Foreskin keratinocyte (primary cell): ENCODE measurements around a stretch of chr10.

DNA sequence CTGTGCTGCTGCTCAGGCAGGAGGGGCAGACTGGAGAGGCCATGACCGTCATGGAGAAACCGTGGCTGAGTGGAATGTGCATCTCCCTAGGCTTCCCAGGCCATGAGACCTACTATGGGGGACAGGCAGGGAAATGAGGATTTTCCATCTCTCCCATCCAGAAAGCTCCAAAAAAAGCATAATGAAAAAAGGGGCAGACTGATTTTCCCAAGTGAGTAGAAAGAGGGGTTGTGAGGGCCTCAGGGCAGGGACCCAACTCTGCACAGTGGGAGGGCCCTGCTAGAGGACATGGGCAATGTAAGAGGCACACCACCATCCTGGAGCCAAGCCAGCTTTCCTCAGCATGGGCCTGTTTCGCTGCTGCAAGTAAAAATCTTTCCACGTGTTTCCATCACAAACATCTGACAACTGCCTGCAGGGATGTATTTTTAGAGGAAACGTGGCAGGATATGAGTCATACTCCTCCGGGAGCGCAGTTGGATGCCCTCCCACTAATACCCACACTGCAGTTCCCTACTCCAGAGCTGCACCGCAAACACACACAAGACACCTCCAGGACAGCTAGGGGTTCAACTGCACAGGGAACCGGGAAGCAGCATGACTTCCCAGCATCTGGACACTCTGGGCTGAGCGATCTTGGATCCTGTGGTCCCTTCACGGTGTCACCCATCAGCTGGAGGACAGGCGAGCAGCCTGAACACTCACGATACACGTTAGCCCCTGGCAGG is 26.0 kb downstream of the PLAC9 start:
- RAMPAGE, total RNA: no peak

- RAMPAGE, total RNA: no peak
These were observed 35.5 kb downstream of the ANXA11 start for GRCh38 chr10:80169651-80170435.

GRCh38 chr10:80186231-80187192 is 18.8 kb downstream of the ANXA11 start:
- RAMPAGE, total RNA: no peak

DNA sequence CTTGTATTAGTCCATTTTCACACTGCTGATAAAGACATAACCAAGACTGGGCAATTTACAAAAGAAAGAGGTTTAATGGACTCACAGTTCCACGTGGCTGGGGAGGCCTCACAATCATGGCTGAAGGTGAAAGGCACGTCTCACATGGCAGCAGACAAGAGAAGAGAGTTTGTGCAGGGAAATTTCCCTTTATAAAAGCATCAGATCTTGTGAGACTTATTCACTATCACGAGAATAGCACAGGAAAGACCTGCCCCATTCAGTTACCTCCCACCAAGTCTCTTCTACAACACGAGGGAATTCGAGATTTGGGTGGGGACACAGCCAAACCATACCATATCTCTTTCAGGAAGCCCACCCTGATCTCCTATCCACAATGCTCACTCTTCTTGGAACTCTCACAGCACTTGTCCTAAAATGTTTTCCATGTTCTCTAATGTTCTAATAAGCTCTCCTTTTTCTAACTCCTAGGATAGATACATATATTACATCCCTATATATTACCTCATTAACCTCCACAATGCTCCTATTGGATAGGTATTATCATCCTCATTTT is 9.6 kb downstream of the ANXA11 start:
- RAMPAGE, total RNA: no peak

DNA sequence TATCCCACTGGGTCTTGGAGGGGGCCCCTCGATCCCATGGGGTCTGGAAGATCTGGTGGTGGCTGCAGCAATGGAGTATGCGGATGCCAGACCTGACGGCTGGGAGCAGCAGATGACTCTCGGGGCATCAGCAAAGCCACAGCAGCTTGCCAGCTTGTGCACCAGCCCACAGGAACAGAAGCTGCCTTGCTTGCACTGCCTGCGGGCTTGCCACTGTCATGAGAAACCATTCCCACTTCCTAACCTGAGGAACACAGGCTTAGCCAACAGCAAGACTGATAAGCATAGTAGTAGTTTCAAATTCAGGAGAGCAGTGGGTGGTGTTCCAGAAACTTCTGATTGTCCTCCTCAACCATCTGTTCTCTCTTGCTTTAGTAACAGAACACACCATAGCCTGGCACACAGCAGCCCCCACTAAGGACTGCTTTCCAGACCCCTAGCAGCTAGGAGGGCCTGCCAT is 7.4 kb downstream of the ANXA11 start:
- RAMPAGE, total RNA: no peak

GRCh38 chr10:80272690-80273494 is 16.6 kb downstream of the MAT1A start:
- RAMPAGE, total RNA: no peak

GRCh38 chr10:80287336-80287790 is 2.1 kb downstream of the MAT1A start:
- RAMPAGE, total RNA: no peak

DNA sequence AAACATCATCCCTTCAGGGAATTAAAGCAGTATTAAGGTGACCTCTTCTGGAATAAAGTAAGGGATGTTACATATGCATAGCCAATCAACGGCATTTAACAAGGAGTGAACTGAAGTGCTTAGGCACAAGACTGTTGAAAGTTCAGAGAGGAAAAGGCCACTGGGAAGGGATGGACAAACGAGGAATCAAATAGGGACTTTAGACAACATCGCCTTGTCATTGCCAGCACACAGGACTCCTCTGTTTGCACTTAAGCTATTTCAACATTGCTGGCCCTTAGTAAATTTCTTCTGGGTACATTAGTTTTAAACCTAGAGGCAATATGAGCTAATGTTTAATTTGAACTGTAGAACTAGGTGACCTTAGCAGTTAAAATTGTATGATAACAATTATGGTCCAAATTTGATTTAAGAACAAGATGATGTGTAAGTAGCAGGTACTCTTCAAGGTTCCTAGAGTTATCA is 1.4 kb upstream of the MAT1A start:
- RAMPAGE, total RNA: no peak

DNA sequence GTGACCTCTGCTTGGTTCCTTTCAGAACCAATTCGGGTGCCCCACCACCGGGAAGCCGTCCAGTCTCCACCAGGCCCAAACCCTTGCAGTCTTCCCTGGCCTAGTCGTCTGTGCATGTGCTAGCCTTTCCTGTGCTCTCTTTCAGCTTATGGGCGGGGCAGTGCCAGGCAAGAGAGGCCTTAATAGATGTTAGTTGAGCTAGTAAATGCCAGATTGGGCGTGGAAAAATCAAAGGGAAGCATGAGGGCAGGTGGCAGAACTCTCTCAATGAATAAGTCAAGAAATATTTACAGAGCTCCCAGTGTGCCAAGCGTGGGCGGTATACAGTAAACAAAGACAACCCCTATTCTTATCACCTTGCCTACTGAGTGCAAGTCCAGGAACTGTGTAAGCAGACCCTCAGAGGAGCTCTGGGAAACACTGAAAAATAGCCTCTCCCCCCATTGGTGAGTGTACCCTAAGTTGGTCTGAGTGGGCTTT is 1.1 kb downstream of the DYDC2 start:
- RAMPAGE, total RNA: no peak

- RAMPAGE, total RNA: no peak
These were observed 13.3 kb downstream of the PRXL2A start for GRCh38 chr10:80421600-80422199.

GRCh38 chr10:80487553-80488652 is 33.8 kb downstream of the TSPAN14 start:
- RAMPAGE, total RNA: no peak

GRCh38 chr10:80491379-80492103 is 37.4 kb downstream of the TSPAN14 start:
- RAMPAGE, total RNA: no peak

GRCh38 chr10:80497214-80498134 is 40.2 kb upstream of the SH2D4B start:
- RAMPAGE, total RNA: no peak

GRCh38 chr10:80535439-80536438 is 2.0 kb upstream of the SH2D4B start:
- RAMPAGE, total RNA: no peak

- RAMPAGE, total RNA: no peak
These were observed 280.8 kb downstream of the SH2D4B start for GRCh38 chr10:80818527-80818937.

GRCh38 chr10:82349329-82350163 is 474.6 kb downstream of the NRG3 start:
- RAMPAGE, total RNA: no peak

DNA sequence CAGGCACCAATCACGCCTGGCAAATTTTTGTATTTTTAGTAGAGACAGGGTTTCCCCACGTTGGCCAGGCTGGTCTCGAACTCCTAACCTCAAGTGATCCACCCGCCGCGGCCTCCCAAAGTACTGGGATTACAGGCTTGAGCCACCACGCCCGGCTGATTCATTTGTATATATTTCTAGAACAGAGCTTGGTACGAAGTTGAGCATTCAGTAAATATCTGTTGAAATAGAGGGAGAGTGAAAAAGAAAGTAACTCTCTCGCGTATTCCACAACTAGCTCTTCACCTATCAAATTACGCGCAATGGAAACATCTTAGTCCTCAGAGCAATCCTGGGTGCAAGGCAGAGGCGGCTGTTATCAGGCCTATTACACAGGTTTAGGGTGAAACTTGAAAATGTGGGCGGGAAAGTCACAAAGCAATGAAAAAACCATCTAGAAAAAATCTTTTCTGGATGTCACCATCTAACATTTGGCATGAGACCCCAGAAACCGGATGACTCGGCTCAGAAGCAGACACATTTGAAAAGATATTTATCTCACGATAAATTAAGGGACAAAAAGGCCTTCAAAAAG is 627 bp upstream of the GHITM start:
- RAMPAGE, total RNA: no peak

DNA sequence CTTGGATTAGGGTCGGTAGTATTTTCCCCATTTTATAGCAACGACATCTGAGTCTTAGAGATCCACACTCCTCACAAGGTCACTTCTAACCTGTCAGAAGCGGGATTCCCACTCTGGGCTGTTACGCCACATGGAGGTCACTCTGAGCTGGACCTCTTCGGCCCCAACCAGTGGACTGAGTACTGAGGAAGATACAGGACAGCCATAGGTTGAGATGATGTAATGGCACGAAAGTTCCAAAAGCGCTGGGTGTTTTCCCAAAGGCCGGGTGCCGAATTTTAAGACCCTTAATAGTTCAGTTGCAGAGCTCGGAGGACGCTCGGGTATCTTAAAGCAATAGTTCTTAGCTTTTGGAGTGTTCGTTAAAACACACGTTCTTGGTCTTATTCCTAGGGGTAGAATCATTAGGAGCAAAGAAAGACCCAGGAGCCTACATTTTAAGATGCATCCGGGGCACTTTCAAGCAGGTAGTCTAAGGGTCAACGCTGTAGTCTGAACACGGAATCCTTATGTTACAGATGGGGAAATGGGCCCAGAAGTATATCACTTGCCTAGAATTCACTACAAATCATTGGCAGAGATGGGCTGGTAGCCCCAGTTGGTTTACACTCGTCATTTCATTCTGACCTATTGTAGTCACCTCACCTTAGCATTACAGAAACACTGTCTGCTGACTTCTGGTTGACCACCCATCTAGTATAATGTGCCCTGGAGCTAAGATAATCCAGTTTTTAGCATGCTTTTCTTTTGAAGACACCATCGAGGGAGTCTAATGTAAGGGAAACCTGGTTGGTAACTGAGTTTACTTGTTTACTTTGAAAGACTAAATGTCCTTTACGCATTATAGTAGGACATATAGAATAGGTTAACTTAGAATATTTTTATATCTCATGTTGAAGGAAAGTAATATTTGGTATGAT is 974 bp downstream of the GHITM start:
- RAMPAGE, total RNA: no peak

- RAMPAGE, total RNA: no peak
These were observed 1.7 kb upstream of the GPR15LG start for GRCh38 chr10:84171555-84172728.

DNA sequence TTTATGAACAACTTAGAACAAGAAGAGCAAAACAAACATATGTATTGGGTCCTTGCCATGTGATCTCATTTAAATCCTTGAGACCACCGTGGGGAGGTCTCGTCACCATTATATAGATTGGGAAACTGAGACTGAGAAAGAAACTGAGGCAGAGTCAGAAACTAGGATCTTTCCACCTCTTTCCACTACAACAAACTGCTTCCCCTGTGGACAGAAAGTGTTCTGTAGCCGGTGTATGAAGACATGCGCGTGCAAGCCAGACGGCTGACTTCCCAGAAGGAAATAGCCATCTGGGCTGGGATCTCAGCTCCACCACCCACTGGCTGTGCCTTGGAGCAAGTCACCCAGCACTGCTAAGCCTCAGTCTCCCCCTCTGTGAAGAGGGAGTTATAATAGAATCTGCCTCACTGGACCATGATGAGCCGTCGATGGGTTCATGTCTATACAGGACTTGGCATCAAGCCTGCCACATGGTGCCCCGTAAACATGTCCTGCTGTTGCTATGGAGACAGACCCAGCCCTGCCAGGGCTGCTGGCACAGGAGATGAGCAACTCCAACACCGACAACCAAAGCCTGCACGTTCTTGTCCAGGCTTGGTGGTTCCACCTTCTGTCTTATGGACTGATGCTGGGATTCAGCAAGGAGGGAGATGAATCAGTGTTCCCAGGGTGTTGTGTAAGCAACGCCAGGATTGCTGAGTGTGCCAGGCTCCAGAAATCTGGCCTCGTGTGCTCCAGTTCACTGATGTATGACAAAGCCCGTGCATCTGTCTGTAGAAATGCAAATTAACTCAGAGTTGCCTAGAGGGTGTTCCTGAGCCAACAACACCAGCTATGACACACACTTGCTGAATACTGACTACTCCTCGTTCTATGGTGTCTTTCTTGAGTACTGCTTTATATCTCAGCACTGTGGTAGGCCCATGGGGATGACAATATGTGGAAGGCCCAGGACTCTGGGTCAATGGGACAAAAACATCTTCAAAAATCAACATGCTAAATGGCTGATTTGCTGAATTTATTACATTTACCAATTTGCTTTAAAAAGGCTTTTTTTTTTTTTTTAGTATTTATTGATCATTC is 5.6 kb downstream of the GPR15LG start:
- RAMPAGE, total RNA: no peak